HTERT-HM (cell line): ENCODE measurements around the genes CD163, NANOG, FOXJ2, ZNF705A and A2M.

- RRBS: no CpG with 5 or more reads among the region's 3 CpGs
Measured at GRCh38 chr12:7503253-7504124, at the start of gene CD163. CD163 (minus strand) TSS chr12:7503777.

DNA sequence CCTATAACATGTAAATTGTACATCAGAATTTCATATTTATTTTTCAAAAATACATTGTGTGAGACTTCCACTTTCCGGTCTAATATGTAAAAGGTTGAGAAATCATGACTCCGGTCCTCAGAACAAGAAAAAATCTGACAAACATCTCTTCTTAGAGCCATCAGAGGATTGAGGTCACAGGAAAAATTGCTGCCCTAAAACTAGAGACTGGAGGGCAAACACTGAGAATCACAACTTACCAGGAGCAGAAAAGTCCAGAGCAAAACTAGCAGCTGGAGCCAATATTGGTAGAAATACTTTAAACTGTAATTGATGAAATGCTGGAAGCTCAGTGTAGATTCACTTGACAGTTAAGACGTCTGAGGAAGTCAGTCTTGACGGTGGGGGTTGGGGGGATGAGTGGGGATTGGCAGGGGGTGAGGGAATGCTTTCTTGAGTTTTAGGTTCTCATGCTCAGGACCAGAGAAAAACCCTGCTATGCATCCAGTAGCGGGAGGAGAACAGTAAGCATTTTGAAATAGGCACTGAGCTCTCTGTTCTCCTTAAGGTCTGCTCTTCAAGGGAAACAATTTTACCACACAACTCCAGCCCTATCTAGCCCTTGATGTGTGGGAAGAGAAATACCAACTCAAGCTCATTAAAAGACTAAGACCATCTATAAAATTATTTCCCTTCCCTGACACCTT is 71.5 kb upstream of the CD163 start:
- RRBS: no CpG with 5 or more reads among the region's 5 CpGs

- RRBS: no CpG with 5 or more reads among the region's 15 CpGs
Measured at GRCh38 chr12:7638524-7639072, 27.1 kb downstream of the APOBEC1 start.

GRCh38 chr12:7639749-7641033 is 25.5 kb downstream of the APOBEC1 start:
- RRBS: 49% methylated on average over 4 of the region's 76 CpGs

GRCh38 chr12:7788801-7789718 is at the start of gene NANOG:
NANOG (plus strand) TSS chr12:7789402.
- RRBS: no CpG with 5 or more reads among the region's 19 CpGs

- RRBS: no CpG with 5 or more reads among the region's 2 CpGs
Measured at GRCh38 chr12:7832208-7832642, 40.5 kb downstream of the SLC2A14 start.

DNA sequence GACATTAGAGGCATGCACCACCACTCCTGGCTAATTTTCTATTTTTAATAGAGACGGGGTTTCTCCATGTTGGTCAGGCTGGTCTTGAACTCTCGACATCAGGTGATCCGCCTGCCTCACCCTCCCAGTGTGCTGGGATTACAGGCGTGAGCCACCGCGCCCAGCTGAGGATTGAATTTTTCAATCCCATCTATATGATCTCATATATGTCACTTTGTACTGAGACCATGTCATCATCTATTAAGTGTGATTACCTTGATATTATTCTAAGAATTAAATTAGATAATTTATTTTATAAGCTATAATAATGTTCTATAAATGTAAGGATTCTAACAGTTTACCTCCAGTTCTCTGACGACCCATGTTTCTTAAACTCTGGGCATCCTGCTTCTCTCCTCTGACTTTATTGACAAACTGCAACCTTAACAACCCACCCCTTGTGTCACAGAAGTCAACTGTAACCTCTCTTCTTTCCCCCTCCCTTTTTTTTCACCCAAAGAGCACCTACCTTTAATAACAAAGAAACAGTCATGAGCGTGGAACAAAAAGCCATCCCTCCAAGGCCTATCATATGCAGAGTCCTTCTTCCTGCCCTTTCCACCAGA is 12.0 kb downstream of the SLC2A3 start:
- RRBS: no CpG with 5 or more reads among the region's 8 CpGs

DNA sequence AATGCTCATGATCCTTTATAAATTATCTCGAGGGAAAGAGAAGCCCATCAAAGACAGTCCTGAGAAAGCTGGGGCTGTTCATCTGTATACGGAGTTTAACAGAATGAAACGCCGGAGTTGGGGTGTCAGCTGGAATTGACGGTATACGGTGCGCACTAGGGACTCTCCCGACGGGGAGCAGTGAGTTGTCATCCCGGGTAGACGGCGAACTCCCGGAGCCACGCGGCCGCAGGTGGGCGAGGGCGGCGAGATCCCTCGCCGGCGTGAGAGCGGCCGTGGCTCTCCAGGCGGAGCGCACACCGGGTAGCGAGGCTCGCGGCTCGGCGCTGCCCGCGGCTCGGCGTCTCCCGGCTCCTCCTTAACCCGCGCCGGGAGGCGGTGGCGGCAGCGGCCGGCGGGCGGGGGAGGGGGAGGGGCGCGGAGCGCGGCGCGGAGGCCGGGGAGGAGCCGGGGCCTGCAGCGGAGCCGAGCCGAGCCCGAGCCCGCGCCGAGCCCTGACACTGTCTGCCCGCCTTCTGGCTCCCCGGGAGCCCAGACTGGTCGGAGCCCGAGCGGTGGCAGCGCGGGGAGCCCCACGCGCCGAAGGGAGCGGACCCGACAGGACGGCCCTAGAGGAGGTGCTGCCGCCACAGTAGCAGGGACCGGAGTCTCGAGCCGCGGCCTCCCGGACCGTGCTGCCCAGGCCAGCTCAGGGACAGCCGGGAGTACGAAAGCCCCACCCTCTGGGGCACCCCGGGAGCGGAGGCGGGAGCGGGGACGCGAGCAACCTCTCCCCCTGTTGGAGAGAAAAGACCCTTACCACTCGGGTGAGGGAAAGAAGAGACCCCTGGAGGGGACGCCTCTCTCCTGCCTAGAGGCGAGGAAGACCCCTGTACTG is at the start of gene FOXJ2:
Gene FOXJ2, plus strand, starts transcription at position 457 of the 877 bp plus-strand sequence.
- RRBS: 1% methylated on average over 57 of the region's 92 CpGs

DNA sequence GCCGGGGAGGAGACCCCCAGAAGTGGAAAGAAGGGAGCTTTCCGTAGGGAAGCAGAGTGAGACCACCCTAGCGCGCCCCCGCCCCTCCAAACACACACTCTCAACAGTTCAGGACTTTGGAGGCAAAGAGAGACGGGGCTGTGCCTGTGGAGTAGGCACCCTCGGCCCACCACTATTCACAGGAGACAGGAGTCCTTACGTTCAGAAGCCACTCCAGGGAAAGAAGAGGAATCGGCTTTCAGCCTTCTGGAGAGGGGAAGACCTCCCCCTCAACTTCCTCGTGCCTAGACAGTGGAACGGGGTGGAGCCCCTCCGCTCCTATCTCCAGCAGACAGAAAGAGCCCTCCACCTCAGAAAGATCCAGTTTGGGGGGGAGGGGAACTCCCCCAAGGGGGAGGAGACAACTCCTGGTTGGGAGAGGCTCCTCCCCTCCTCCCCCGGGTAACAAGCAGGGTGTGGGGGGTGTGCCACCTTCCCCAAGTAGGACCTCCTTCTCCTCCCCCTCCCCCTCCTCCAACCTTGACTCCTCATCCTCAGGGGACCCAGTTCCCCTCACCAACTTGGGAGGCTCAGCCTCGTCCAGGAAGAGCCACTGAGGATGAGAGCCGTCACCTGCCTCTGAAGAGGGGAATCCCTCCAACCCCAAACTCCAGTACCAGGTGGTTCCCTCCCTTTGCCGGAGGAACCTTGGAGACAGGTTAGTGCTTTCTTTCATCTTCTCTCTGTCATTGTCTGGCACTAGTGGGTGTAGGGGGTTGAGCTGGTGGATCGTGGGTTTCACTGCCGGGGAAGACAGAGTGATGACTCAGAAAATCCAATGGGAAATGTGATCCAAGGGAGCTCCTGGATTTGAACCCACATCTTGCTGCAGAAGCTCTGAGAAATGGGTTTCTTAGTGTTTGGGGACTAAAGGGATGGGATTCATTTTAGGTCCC is 888 bp downstream of the FOXJ2 start:
- RRBS: 12% methylated on average over 3 of the region's 18 CpGs

- RRBS: no CpG with 5 or more reads among the region's 3 CpGs
Measured at GRCh38 chr12:8156716-8157412, at the start of gene ZNF705A. ZNF705A (plus strand) TSS chr12:8157015.

DNA sequence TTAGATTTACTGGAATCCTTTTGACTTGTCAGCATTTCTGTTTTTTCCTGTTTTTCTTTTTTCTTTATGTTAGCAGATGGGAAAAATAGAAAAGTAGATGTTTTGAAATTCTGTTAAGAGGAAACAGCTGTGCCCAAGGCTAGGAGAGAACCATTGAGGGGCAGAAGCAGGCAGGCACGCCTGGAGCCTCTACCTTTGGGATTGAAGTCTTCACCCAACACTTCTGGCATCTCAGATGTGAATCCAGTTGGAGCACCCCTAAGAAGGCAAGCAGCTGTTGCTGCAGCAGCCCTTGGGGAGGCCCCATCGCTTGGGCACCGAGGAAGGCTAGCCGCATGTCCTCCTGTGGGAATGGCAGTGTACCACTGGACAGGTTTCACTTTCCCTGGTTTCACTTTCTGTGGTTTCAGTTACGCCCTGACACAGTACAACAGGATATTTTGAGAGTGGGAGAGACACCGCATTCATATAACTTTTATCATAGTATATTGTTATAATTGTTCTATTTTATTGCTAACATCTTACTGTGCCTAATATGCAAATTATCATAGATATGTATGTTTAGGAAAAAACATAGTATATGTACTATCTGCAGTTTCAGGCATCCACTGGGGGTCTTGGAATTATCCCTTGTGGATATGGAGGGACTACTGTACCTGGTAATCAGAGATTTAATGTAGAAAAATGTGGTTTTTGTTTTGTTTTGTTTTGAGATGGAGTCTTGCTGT is 11.7 kb downstream of the RIMKLB start:
- RRBS: no CpG with 5 or more reads among the region's 6 CpGs

- RRBS: no CpG with 5 or more reads among the region's 19 CpGs
Measured at GRCh38 chr12:8788126-8788643, 34.2 kb upstream of the A2ML1 start.

- RRBS: no CpG with 5 or more reads among the region's 13 CpGs
Measured at GRCh38 chr12:8844727-8845304, 22.4 kb downstream of the A2ML1 start.

- RRBS: no CpG with 5 or more reads among the region's 9 CpGs
Measured at GRCh38 chr12:8912909-8913404, 1.4 kb upstream of the PHC1 start.

GRCh38 chr12:8926882-8927660 is 12.8 kb downstream of the PHC1 start:
- RRBS: no CpG with 5 or more reads among the region's 11 CpGs

- RRBS: no CpG with 5 or more reads among the region's 1 CpG
Measured at GRCh38 chr12:8996549-8997193, 7.3 kb downstream of the KLRG1 start.

DNA sequence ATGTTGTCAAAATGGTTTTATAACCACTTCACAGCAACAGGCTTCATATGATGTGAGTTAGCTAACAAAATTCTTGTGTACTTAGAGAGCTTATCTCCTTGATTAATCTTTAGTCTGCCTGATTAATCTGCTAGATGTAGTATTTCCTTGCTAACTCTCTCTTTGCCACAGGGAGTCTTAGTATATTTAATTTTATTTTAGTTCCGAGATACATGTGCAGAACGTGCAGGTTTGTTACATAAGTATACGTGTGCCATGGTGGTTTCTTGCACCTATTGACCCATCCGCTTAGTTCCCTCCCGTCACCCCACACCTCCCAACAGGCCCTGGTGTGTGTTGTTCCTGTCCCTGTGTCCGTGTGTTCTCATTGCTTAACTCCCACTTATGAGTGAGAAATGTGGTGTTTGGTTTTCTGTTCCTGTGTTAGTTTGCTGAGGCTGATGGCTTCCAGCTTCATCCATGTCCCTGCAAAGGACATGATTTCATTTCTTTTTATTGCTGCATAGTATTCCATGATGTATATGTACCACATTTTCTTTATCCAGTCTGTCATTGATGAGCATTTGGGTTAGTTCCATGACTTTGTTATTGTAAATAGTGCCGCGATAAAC is 37.7 kb downstream of the A2M start:
- RRBS: no CpG with 5 or more reads among the region's 8 CpGs

GRCh38 chr12:9115661-9116664 is at the start of gene A2M:
A2M (minus strand) TSS chr12:9115919.
- RRBS: no CpG with 5 or more reads among the region's 10 CpGs

DNA sequence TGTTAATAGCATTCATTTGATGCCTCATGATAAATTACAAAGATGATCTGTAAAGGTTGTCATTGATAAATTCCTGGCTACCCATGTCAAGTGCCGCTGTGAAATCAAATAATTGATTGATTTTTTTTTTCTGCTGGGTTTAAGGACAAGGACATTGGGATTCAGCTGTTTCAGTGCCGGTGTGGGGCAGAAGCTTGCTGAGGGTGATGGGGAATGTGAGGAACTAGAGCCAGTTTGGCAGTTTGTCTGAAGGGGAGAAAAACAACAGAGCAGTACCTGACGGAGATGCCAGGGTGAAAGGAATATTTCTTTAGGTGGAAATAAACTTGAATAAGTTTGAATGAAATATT is 3.6 kb upstream of the A2M start:
- RRBS: no CpG with 5 or more reads among the region's 3 CpGs